Type B pancreatic cell (in vitro differentiated cells): ENCODE data around the genes MPZL1, ADCY10 and GPR161.

DNA sequence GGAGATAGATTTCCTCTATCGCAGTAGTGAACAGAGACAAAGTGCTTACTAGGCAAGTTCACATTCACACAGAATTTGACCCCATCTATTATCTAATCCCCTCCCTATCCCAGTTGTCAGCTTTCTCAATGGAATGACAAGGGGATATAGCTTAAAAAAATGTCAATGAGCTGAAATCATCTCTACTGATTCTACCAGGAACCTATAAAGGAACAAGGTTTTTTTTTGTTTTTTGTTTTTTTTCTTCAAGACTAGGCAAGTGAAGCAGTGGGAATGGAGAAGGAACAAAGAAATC, 31.3 kb downstream of the MGST3 start:
- PRO-cap: no peak

DNA sequence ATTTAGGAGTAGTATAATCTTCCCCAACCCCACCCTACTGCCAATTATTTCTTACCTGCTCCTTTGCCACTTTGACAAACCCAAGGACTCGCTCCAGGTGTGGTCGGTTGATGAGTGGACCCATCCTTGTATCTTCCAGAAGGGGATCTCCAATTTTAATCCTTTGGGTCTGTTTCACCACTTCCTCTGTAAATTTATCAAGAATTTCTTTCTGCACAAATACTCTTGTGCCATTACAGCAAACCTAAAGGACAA, 29.2 kb downstream of the ALDH9A1 start:
- PRO-cap: no peak

GRCh38 chr1:165898623-165899030, 71.2 kb downstream of the UCK2 start:
- PRO-cap: no peak

- PRO-cap: no peak
Observed at GRCh38 chr1:166080551-166081451, 86.0 kb downstream of the FAM78B start.

DNA sequence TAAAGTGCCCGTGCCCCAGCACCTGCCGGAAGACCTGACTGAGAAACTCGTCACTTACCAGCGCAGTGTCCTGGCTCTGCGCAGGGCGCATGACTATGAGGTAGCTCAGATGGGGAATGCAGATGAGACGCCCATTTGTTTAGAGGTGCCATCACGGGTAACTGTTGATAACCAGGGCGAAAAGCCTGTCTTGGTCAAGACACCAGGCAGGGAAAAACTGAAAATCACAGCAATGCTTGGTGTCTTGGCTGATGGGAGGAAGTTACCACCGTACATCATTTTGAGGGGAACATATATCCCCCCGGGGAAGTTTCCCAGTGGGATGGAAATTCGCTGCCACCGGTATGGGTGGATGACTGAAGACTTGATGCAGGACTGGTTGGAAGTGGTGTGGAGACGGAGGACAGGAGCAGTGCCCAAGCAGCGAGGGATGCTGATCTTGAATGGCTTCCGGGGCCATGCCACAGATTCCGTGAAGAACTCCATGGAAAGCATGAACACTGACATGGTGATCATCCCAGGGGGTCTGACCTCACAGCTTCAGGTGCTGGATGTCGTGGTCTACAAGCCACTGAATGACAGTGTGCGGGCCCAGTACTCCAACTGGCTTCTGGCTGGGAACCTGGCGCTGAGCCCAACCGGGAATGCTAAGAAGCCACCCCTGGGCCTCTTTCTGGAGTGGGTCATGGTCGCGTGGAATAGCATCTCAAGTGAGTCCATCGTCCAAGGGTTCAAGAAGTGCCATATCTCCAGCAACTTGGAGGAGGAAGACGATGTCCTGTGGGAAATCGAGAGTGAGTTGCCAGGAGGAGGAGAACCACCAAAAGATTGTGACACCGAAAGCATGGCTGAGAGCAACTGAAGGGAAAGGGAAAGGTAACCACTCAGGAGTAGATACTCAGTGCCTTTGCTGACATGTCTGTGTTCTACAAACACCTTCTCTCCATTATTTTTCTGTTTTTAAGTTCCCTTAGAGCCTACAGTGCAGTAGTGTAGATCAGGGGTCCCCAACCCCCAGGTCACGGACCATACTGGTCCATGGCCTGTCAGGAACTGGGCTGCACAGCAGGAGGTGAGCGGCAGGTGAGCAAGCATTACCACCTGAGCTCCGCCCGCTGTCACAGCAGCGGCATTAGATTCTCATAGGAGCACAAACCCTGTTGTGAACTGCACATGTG, 10.7 kb downstream of the POGK start:
- PRO-cap: unidirectional peak, plus-strand start at position 758 of the sequence

DNA sequence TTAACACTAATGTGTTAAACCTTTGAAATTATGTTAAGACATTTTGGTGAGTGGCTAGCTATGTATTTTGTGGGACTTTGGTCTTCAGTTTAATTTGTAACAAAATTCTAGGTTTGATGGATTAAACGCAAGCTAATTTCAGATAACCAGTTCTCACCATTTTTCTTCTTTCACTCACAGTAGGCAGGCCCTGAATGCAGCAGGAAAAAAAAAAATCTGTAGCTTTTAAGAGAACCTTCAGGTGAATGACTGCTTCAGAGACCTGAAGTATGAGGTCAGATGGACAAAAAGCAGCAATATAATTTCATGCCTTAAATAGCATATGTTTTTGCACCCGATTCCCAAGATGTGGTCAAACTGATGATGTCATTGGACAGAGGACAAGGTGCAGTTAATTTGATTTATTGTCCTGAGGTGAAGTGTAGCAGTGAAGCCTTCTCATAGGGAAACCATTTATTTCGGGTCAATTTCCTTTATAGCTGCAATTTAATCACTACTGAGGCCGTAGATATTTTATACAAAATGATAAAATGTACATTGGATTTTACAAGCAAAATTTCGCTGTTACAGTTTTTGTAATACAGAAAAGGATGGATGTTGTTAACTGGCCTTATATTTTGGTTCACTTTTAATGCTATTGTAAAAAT, 3.0 kb downstream of the POU2F1 start:
- PRO-cap: no peak

DNA sequence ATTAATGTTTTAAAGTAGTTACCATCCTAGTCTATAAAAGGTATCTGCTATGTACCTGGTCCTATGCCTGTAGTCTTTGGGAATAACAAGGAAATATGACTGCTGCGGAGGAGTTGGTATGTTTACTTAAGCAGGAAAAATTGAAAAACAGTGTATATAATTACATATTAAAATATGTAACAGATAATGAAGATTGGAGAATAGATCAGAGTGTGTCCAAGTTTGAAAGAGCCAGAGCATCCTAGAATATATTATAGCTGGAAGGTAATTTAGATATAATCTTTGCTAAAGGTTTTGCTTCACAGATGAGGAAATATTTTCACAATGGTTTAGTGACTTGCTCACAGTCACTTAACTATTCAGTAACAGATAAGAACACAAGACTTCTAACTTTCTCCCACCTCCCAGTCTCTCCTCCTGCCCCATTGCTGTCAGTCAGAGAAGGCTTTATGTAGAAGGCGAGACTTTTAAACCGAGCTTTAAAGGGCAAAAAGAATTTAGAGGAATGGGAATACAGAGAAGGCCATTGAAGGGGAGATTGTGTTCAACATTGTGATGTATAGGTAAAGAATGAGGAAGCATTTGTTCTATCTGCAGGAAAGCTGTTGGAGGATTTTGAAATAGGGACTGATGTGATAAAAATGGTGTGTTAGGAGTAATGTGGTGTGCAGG, 7.1 kb downstream of the POU2F1 start:
- PRO-cap: no peak

- PRO-cap: no peak
Observed at GRCh38 chr1:167236484-167237269, 16.0 kb downstream of the POU2F1 start.

DNA sequence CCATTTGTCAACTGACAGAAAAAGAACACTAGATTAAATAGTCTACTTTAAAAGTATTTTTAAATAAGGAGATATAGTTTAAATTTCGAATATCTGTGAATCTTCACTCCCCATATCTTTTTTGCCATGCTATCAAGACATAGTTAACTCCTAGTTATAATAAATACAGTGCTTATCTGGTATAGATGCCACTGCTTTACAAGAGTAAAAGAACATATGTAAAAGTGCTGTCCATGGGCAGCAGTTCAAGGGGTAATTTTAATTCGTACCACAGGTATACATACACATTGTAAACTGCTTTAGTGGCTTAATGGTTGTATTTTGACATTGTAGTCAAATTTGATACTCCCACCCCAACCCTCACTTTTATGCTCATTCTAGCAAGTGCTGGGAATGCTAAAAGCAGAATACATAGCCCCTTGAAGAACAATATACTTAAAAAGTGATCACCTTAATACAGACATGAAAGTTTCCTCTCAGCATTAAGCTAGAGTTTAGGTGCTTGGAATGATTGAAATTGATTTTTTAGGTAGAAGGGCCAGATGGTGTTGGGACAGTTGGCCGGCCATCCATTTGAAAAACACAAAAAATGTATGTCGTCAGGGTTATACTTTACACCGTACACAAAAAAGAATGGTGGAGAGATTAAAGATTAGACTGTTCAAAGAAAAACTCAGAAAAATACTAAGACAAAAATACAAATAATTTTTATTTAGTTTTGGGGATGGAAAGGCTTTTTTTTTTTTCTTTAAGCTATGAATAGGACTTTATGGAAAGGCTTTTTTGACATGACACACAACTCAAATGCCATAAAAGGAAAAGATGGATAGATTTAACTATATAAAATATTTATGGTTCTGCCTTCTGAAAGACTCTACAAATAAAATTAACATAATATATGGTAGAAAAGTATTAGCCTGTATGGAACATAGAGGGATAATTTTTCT, 18.8 kb downstream of the POU2F1 start:
- PRO-cap: no peak

DNA sequence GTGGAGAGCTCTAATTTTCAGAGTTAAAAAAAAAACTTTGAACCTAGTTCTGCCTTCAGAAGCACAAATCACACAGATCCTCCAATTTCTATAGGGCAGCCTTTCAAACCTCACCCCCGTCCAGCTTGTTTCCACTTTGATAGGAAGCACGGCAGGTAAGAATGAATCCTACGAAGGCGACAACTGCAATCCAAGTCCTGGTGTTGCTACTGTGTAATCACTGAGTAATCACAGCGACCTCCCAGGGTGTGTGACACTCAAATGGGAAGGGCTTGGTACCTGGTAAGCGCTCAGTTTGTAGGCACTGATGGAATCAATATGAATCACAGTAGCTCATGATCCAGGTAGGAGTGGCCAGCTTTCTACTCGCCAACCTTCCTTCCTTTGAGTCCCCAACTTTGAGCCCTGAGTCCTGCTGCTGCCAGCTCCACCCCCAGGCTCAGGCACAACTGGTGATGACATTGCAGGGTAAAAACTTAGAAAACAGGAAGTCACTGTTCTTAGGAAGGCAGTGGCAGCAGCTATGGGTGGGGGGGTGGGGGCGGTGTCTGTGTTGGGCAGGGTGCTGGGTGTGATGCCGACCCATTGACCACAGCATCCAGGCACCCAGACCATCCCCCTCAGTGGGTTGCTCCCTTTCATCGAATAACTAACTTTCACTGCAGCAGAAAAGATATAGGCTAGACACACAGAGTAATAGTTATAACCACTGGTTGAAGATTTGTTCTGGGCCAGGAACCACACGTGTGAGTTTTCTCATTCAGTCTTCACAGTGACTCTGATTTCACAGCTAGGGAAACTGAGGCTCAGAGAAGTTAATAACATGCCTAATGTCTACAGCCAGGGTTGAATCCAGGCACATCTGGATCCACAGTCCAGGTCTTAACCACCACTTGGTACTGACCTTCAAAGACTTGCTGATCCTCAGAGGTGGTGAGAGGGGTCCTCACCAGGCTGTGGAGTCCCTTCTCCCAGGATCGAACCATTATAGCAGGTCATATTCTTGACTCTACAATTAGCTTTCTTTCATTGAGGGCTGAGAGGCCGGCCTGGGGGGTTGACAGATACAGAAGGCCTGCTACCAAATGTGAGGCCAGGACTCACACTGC, 70.5 kb downstream of the CD247 start:
- PRO-cap: no peak

- PRO-cap: no peak
Observed at GRCh38 chr1:167510794-167511469, 7.4 kb downstream of the CD247 start.

DNA sequence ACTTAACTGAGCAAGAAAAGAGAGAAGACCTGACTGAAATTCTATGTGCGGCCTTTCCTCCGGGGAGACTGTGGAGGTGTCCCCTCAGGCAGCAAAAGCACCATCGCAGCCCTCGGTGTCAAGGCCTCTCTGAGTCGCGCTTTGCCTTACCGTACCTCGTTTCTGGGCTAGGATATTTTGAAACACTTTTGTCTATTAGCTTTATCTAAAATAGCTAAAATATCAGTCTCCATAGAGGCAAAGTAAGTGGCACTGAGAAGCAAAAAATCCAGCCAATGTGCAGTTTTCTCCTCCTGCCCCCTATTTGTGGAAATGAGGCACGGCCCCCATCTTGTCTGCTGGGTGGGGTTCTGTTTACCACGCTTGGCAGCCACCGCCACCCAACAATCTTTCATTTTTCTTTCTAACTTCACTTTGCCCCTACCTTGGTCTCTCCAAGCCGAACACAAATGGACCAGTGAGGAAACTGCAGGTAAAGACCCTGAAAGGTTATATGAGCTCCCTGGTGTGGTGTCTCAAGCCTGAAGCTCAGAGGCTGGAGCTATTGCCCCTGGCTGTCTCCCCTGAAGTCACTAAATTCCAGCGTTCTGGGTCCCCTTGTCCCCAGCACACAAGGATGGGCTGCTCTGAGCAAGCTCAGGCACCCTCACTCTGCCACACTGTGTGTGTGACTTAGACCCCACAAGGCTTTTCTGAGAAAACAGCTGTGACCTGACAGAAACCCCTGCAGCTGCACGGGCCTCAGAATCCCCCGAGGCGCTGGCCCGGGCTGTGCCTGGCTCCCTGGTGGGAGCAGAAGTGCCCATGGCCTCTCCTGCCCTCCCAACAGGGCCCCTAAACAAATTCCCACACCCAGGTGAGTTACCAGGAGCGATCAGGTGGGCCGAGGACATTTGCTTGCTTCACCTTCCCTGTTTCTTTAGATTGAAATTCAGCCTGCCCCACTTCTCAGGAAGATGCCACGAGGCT, 1.6 kb downstream of the CD247 start:
- PRO-cap: no peak

GRCh38 chr1:167555943-167556325, 2.4 kb upstream of the CREG1 start:
- PRO-cap: no peak

DNA sequence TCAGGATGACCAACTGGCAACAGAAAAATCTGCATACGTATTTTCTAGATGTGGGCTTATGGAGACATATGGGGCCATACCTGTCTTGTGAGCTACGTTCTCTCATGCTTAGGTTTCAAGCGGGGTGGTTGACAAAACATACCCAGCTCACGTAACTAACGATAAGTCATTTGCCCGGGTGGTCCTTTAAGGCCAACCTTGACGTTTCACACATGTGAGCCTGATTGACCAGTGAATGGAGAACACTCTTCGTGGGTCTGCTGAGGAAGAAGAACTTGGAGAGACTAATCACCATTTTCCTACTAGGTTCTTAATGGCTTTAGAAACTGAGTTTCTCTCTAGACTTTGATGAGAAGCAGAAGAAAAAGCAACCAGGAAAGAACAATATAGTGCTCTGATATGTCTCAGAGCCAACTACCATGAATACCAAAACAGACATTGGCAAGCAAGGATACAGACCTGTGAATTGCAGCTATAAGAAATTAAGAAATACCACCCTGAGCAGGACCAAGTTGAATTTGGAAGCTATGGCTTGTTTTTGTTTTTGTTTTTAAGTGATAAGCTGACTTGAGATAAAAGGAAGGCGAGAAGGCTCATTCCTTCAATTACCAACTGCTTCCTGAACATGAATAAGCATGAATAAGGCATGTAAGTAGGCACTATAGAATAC, 13.3 kb upstream of the RCSD1 start:
- PRO-cap: no peak

GRCh38 chr1:167714788-167715741, 6.7 kb upstream of the MPZL1 start:
- PRO-cap: unidirectional peak, minus-strand start at chr1:167715564

- PRO-cap: bidirectional peak, plus-strand start at chr1:167721982, minus-strand start at chr1:167721799; bidirectional peak, plus-strand start at chr1:167722514, minus-strand start at chr1:167722422; unidirectional peak, minus-strand start at chr1:167722604
Observed at GRCh38 chr1:167721606-167722700, at the start of gene MPZL1. Gene MPZL1 (plus strand): TSS chr1:167721982.

GRCh38 chr1:167913542-167914495, at the start of gene ADCY10:
Gene ADCY10 (minus strand): TSS chr1:167914134.
- PRO-cap: no peak

- PRO-cap: bidirectional peak, plus-strand start at chr1:168136552, minus-strand start at chr1:168136406; bidirectional peak, plus-strand start at chr1:168136899, minus-strand start at chr1:168136839
Observed at GRCh38 chr1:168136447-168137250, at the start of gene GPR161. Gene GPR161 (minus strand): TSS chr1:168136930.

- PRO-cap: no peak
Observed at GRCh38 chr1:168348431-168348644, 67.7 kb downstream of the TBX19 start.

DNA sequence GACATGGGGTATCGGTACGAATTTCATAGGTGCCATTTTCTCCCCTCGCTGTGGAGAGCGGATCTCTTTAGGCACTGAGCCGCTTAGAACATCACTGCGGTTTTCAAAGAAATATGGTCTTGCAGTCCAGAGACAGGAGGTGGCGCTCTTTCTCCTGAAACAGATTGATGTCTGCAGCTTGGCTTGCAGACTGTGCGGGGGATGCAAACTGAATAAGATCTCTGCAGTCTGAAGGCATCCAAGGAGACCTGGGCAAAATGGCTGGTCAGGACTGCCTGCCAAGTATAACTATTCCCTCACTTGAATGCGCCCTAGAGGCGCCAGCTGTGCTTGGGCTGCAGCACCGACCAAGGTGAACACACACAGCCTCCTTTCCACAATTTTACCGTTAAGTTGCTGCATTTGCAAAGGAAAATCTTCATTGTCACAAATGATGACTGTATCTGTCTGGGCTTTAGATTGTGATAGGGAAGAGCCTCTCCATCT, 103.9 kb downstream of the XCL2 start:
- PRO-cap: no peak